LUHMES (cell line): ENCODE results near the genes SLC35A3, DBT, DPH5 and EEIG2.

DNA sequence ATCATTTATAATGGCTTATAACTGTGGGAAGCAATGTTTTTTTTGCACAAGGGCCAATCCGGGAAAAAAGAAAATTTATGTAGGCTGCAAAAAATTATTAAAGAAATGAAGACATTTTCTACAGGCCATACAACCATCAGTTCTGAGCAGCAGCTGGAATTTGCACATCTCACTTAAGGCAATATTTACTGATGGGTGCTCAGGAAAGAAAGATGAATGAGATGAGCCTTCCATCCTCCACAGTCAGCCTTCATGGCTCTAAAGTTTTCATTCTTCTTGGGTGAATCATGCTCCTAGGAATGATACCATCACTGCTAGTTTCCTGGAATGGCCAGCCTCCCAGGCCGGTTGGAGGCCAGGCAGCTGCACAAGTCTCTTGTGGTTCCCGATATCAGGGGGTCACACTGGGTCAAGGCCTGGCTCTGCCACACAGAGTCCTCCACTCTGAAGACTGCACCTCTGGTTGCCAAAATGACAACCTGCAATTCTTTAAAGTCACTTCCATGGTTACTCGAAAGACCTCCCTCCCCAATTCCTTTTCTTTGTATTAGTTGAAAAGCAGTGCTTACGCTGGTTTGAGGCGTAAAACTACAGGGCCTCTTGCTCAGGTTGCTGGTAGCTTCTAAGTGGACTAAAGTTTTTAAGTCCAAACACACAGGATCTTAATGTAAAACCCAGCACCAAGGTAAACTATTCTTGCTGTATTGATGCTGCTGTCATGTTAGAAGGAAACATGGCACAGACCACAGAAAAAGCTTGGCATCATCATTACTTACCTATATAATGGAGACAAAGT lies 46.2 kb upstream of the PALMD start:
- PRO-cap = no peak

DNA sequence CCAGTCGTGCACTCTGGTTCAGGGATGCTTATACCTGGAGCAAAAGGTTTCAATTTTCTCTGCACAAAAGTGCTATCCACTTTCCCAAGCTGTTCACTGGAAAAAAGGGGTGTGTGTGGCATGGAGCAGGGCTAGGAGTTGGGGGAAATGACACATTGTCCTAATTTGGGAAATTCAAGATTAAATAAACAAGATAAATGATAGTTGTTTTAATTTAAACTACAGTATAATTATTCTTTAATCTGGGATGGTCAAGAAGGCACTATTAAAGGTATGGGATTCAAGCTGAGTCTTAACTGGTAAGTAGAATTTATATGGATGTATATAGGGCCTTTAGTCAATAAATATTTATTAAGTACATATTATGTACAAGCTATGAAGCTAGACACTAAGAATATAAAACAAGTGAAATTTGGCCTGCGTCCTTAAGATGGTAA lies 18.2 kb downstream of the PALMD start:
- PRO-cap = no peak

GRCh38 chr1:99685489-99686227 lies 39.7 kb downstream of the PALMD start:
- PRO-cap = unidirectional peak, minus-strand start at chr1:99685837

GRCh38 chr1:99738736-99739398 lies 27.6 kb downstream of the FRRS1 start:
- PRO-cap = no peak

GRCh38 chr1:99969552-99970872 lies at the start of gene SLC35A3:
TSS of gene SLC35A3 (plus strand) at chr1:99969996.
- PRO-cap = bidirectional peak, plus-strand start at chr1:99970031, minus-strand start at chr1:99969936

DNA sequence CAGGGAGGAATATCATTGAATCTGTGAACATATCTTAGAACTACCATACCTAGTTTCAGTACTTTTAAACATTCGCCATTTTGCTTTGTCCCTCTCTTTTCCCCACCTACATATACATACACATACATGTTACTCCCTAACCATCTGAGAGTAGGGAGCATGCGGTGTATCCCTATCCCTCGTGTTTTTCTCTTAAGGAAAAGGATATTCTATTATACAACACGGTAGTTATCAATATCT lies 774 bp upstream of the MFSD14A start:
- PRO-cap = no peak

DNA sequence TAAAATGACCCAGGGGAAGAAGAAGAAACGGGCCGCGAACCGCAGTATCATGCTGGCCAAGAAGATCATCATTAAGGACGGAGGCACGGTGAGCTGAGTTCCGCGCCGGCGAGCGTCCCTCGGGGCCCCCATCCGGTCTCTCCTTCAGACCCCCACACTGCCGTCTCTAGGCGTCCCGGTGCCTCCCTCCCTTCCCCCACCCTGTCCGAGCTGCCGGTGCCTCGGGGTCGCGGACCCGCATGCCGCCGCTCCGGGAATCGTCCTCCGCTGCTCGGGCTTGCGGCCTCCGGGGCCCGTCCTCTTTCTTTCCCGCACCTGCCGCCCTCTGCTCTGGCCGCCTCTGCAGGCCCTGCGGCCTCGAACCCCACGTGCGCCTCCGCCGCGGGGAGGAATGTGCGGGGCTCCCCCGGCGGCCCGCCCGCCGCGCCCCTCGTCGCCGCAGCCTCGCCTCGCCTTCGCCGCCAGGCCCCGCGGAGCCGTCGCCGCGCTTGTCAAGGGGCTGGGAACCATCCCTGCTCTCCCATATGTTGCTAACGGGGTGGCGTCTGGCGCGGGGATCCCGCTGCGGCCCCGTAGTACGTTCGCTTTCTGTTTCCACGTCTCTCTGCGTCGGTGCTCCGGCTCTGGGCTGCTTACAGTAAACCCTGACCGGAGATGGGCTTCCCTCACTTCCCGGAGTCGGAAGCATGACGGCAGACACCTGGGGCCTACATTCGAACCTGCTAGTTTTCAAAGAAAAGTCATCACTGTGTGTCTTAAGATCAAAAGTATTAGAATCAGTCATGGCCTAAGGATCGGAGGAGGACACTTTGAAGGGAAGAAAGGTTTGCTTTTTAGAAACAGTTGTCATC lies 559 bp downstream of the MFSD14A start:
- PRO-cap = bidirectional peak, plus-strand start at position 667 of the sequence, minus-strand start at position 328 of the sequence

GRCh38 chr1:100249465-100250176 lies at the start of gene DBT:
TSS of gene DBT (minus strand) at chr1:100249834.
- PRO-cap = bidirectional peak, plus-strand start at chr1:100249982, minus-strand start at chr1:100249833

DNA sequence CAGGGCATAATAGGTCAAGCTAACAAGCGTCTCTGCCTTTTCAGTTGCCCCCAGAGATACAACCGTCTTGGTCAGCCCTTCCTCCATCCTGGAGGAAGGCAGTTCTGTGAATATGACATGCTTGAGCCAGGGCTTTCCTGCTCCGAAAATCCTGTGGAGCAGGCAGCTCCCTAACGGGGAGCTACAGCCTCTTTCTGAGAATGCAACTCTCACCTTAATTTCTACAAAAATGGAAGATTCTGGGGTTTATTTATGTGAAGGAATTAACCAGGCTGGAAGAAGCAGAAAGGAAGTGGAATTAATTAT lies 12.8 kb downstream of the VCAM1 start:
- PRO-cap = no peak

- PRO-cap = bidirectional peak, plus-strand start at chr1:101025906, minus-strand start at chr1:101025785; bidirectional peak, plus-strand start at chr1:101026214, minus-strand start at chr1:101026105
Observed at GRCh38 chr1:101025648-101026732, at the start of gene DPH5. TSS of gene DPH5 (minus strand) at chr1:101025784.

GRCh38 chr1:101162452-101162753 lies 74.4 kb upstream of the S1PR1 start:
- PRO-cap = no peak

DNA sequence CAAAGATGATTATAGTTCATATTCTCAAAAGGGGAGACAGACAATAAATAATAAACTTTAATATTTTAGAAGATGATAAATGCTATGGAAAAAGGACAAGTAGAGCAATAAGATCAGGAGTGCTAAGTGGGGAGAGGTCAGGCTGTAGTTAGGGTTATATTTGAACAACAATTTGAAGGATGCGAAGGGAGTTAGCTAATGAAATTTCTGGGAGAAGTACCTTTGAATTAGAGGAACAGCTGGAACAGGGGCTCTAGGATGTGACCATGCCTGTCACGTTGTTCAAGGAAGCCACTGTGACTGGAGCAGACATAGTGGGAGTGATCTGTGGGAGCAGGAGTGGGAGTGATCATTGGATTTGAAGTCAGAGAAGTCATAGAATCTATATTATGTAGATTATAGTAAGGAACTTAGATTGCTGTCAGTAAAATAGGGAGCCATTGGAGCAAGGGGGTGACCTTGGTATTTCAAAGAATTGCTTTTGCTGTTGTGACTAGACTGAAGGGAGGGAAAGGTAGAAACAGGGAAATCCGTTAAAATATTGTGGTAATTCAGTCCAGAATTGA lies 4.8 kb downstream of the RNPC3 start:
- PRO-cap = no peak

GRCh38 chr1:103561998-103562601 lies 9.3 kb upstream of the AMY2B start:
- PRO-cap = no peak

GRCh38 chr1:105992301-105992581 lies 1064.2 kb upstream of the PRMT6 start:
- PRO-cap = no peak

DNA sequence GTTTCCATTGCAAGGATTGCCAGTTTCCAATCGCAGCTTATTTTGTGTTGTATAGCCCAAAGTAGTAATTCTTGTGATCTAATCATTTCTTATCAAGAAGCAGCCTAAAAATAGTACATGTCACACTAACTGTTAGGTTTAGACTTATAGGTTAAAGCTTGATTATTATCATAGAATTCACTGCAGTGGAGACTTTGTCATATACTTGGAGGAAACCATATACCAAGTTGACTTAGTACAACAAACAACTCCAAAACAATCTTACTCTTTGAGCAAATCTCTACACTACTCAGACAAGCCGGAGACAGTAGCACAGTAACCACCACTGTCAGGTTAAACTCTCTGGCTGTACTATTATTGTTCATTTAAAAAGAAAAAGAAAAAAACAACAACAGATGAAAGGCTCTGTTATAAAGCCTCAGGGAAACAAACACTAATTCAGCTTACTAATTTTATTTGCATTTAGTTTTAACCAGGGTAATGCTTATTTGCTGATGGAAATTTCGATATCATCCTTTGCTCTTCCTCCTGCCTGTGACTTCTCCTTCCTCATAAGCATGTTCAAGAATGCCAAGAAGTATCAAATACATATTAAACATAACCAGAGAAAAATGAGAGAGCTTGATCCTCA lies 226.3 kb downstream of the VAV3 start:
- PRO-cap = no peak

GRCh38 chr1:107896898-107897198 lies 68.1 kb downstream of the VAV3 start:
- PRO-cap = no peak

- PRO-cap = no peak
Observed at GRCh38 chr1:108165442-108166369, 34.4 kb downstream of the SLC25A24 start.

DNA sequence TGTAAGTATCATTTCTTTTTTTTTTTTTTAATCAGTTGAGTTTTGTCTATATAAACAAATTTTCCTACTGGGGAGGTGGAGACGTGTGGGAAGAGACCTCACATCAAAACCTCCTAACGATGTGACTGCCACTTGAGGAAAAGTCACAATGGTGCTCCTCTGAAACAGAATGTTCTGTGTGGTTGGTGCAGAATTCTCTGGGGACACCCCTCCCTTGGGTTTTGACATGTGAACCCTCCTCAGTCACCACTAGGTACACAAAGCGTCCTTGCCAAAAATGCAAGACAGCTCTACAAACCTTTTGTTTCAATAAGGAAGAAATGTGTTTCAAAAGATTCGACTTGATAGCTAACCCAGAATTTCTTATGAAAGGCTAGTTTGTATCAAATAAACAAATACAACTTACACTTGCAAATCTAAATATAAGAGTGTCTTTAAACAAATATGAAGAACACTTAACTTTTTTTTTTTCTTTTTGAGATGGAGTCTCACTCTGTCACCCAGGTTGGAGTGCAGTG lies 9.4 kb downstream of the SLC25A24 start:
- PRO-cap = no peak

DNA sequence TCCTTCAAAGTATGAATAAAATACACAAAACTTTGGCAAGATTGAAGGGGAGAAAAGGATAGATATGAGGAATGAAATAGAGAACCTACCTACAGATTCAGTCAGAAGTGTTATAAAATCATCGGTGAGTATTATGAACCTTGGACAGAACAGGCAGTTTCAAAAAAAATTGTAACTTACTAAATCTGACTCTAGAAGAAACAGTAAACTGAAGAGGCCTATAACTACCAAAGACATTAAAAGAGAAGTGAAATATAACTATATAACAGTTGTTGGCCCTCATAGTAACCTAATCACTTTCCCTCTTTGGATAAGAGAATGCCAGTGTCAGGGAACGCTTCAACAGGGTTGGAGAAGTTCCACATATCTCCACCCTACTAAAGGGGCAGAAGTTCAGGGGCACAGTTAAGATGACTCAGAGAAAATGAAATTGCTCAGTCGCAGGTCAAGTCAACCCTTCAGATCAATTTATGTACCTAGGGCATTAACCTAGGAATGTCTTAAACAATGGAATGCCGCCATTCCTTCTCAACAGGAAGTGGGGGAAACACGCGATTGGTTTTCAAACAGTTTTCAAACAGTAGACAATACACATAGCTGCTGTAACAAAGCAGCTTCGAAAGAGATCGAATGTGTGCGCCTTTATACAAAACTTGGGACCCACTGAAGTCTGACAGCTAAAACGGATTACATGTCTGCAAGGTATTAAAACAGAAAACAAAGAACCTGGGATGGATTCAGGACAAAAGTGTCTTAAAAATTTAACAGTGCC lies 1.0 kb downstream of the SLC25A24 start:
- PRO-cap = no peak

GRCh38 chr1:108559579-108560698 lies at the start of gene EEIG2:
TSS of gene EEIG2 (plus strand) at chr1:108560100.
- PRO-cap = bidirectional peak, plus-strand start at chr1:108560099, minus-strand start at chr1:108559792